ENCODE measurements around the genes ETV3, CD1C, OR6K2 and ACKR1.

GRCh38 chr1:156768387-156769059 is 1.2 kb downstream of the PRCC start:
- PRO-cap, 2 experiments: no peak in any of the 2 experiments

DNA sequence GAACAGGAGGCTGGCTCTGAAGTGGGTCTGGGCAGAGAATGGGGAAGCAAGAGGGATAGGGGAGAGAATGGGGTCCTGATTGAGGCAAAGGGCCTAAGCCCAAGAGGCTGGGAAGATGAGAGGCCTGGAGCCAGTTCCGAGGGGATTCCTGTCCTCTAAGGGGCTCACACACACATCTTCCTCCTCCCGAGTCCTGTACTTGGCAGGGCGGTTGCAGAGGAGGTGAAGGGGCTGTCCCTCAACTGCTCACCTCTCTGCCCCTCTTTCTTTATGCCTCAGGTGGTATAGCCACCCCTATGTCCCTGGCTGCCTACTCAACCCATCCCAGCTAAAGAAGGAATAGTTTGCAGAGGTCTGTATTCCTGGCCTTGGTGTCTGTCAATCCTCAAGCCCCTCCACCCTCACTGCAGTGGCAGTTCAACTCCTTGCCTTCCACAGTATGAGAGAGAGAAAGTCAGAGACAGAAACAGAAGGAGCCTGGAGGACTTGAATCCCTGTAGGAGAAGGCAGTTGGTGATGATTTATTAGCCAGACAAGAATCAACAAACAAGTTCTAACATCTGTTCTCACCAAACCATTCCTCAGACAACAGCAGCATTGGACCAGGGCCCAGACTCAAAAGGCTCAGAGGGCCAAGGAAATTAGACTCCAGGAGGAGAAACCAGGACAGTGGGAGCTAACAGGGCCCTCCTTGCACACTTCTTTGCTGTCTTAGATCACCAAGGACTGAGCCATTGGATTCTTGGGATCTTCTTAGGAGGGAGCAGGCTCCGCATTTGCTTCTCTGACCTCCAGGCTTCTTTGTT is 10.7 kb downstream of the SH2D2A start:
- PRO-cap, 2 experiments: no peak in any of the 2 experiments

DNA sequence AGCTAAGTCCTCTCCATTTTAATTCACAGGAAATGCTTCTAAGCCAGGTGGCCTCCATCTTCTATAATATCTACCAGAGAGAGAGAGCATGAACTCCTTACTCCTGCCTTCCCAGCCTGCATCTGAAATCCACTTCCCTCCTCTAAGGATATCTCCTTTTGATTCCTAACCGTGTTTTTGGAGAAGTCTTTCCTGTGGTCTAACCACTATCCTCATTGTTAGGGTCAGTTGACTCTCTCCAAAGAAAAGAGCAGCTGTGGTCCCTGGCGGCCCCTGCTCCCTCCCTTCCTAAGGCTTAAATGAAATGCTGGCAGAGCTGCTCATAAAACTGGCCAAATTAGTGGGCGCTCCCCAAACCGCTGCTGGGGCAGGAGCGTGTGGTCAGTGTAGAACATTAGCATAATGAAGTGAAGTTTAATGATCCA is 10.7 kb downstream of the INSRR start:
- PRO-cap, 2 experiments: no peak in any of the 2 experiments

DNA sequence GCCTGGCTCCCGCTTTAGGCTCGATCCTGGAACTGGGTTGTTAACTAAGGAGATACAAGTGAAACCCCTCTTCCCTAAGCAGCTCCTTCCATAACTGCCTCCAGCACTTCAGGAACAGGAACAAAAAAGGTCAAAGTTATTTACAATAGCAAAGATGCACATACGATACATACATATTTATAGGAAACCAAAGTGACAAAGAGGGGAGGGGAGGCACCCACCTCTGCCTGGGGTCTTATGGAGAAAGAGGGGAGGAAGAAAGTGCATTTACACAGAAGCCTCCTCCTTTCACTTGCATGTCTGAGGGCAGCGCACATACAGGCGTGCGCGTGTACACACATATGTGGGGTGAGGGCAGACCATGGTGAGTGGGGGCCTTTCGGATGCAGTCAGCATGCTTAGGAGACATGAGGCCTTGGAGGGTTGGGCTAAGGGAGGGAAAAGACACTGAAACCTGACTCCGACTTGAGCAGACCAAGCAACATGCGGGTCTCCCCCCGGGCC is 15.0 kb downstream of the LRRC71 start:
- PRO-cap, 2 experiments: no peak in any of the 2 experiments

- PRO-cap, 2 experiments: no peak in any of the 2 experiments
These were observed 56.2 kb downstream of the LRRC71 start for GRCh38 chr1:156976258-156977326.

DNA sequence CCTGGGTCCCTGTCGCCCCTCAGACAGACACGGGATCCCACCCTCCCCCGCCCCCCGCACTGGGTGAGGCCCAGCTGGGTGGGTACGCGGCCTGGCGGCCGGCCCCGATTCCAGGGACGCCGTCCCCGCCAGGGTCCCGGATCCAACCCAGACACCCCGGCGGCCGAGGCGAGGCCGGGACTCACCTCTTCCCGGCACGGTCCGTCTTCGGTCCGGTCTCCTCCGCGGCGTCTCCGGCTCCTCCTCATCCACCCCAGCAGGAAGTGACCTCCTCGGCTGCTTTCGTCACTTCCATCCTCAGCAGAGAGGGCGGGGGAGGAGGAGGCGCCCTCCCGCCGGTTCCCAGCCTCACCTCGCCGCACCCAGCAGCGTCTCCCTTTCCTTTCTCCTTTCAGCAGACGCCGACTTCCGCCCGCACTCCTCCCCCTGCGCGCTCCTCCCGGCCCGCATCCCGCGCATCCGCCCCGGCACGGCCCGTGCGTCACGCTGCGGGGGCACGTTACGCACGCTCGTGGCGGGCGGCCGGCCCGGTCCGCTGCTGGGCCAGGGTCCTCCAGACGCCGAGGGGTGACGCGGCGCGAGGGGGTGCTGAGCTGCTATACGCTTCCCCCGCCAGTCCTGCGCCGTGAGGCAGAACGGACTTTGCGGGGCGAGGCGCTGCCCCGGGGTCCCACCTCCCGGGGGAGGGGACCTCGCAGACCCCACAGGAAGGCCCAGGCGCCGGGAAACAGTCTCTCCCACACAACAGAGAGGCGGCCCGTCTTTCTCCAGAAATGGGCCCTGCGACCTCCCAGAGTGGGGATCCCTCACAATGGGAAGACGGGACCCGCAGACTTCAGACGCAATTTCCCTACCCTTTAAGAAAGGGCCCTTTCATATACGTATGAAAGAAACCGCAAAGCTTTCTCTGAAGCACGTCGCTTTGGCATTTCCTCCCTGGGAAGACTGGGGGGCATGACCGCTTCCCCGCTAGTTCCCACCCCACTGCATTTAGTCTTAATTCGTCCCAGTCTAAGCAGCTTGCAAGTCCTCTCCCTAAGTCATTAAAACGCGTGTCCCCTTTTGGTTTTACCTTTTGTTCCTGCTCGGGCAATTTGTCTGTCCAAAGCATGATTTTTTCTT is at the start of gene ETV3:
Gene ETV3 (minus strand): TSS at position 265 of the 1,122 bp plus-strand sequence.
- PRO-cap, 2 experiments: peak in 2 of 2 experiments; most common plus-strand start position 394 of the sequence (in 1); most common minus-strand start position 235 of the sequence (in 1)

- PRO-cap, 2 experiments: no peak in any of the 2 experiments
These were observed 16.1 kb upstream of the ETV3 start for GRCh38 chr1:157154303-157154707.

DNA sequence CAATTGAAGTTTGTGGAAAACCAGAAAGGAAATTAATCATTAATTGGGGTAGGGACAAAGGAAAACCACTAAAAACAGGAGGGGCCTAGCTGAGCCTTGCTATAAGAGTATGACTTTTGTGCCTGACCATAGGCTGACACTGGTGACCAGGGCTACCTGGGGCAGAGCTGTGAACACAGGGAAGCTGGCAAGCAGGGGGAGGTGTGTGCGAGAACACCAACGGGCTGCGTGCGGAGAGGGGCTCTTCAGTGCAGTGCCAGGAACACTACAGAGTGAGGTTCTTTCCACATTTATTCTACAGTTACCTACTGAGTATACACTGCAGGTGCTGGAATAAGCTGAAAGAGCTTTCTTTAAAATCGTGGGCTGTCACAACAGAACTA is 102.6 kb upstream of the ETV3 start:
- PRO-cap, 2 experiments: peak in 1 of 2 experiments; most common plus-strand start position 210 of the sequence (in 1)

GRCh38 chr1:157726878-157727416 is 26.4 kb upstream of the FCRL3 start:
- PRO-cap, 2 experiments: no peak in any of the 2 experiments

- PRO-cap, 2 experiments: no peak in any of the 2 experiments
These were observed 15.1 kb downstream of the FCRL1 start for GRCh38 chr1:157804779-157805230.

DNA sequence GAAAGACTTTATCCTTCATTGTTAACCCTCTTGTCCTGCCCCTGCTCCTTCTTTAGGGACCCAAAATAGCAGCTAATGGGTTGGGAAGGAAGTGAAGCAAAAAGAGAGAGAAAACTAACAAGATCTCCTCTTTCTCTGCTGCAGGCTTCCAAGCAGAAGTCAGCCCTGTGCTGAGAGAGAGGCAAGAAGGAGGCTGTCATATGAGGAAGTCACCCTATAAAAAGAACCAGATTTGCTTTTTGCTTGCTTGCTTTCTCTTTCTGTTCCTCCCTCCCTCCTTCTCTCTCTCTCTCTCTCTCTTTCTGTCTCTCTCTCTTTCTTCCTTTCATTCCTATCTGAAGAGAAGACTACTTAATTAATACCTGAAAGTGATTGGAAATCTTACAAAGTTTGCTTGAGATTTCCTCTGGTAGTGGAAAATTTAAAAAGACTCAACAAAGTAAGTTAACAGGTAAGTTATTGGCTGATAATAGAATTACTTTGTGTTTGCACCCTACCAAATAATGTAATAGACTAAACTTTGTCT is 7.9 kb upstream of the CD5L start:
- PRO-cap, 2 experiments: no peak in any of the 2 experiments

GRCh38 chr1:157994178-157995095 is 992 bp downstream of the KIRREL1 start:
- PRO-cap, 2 experiments: peak in 1 of 2 experiments; most common plus-strand start chr1:157994317 (in 1)

DNA sequence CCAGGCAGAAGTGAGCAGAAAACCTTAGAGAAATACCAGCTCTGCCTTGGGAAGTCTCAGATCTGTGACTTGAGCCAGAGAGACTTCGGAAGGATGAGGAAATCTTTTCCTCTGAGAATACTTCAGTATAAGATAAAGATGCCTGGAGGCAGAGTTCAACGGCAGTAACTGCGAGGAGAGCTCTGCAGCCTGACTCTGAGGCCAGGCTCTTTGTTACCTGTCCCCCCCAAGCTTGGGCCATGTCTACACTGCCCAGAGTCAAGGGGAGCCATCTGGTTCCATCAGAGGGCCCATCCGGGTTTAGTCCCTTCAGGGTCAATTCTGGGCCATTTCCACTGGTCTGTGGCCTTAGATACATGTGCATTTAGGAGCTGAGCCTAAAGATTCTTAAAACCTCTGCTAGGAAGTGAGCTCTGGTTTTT is 8.6 kb downstream of the KIRREL1 start:
- PRO-cap, 2 experiments: no peak in any of the 2 experiments

DNA sequence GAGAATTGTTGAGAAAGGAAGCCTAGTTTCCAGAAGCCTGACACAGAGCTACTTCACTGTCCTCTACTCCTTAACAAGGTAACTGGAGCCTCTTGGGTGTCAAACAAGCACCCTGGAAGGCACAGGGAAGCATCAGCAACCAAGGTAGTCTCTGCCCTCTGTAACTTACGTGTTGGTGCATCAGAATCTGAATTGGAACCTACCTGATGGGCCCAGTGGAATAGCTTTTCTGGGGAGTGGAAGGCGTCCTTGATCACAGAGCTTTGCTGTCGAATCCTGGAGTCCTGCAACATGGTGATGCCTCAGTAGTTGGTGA is 30.7 kb downstream of the SMIM42 start:
- PRO-cap, 2 experiments: no peak in any of the 2 experiments

- PRO-cap, 2 experiments: no peak in any of the 2 experiments
These were observed 29.8 kb downstream of the SMIM42 start for GRCh38 chr1:158098295-158098779.

DNA sequence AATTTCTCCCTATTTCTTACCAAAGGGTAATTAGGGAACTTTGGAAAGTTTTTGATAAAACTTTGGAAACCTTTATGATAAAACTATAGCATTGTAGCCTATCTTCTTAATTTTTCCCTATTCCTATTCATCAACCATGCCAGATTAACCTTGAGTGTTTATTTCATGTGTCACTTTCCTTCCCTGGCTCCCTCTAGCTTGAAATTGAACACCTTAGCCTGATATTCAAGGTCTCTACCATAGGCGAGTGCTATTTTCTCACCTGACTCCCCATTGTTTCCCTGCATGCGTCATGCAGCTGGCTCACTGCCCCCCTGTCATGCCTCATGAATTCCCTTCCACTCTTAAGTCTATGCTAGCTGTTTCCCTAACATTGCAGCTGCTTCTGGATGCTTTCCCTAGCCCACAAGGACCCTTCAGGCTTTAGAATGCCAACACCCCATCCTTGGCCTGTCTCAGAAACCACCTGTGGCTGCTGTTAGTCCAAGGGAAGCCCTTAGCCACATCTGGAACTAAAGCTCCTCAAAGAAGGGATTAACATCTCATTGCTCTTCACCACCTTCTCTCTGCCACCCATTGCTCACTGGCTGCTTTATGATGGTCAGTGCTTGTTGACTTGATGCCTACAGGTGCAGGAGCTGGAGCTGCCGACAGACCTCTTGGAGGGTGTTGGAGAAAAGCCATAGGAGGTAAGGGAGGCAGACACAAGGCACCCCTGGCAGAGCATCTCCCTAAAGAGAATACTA is 4.0 kb downstream of the SMIM42 start:
- PRO-cap, 2 experiments: no peak in any of the 2 experiments

- PRO-cap, 2 experiments: no peak in any of the 2 experiments
These were observed at the start of gene CD1C for GRCh38 chr1:158289571-158290266. TSS of gene CD1C (plus strand) at chr1:158289923.

- PRO-cap, 2 experiments: no peak in any of the 2 experiments
These were observed at the start of gene OR6K2 for GRCh38 chr1:158700593-158701039. TSS of gene OR6K2 (minus strand) at chr1:158700652.

DNA sequence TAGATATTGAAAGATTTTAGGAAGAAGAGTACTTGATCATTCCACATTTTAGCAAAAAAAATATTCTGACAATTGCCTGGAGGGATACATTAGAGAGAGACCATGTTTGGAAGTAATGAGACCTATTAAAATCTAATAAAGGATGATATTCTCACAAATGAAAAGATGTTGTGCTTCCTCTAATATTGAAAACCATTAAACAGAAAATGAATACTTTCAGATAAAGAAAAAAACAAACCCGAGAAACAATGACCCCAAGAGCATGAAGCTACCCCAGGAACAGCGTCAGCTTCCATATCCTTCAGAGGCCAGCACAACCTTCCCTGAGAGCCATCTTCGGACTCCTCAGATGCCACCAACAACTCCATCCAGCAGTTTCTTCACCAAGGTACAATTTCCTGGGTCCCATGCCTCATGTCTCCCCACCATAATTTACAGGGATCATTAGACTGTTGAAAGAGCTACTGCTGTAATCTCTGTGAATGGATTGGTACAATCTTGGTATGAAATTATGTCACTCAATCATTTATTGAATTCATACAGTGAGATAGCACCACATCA is 22.7 kb downstream of the IFI16 start:
- PRO-cap, 2 experiments: no peak in any of the 2 experiments

- PRO-cap, 2 experiments: no peak in any of the 2 experiments
These were observed at the start of gene ACKR1 for GRCh38 chr1:159204661-159205141. TSS of gene ACKR1 (plus strand) at chr1:159204875.

Data from Colon Carcinoma Metastatic in the Lung (tissue), 2 donors.